ENCODE measurements around the gene SCN4B.

- PRO-cap = no peak
- RAMPAGE, long total RNA = no peak
Observed at GRCh38 chr11:118152604-118153114, at the start of gene SCN4B. Gene SCN4B (minus strand): TSS chr11:118152823.

DNA sequence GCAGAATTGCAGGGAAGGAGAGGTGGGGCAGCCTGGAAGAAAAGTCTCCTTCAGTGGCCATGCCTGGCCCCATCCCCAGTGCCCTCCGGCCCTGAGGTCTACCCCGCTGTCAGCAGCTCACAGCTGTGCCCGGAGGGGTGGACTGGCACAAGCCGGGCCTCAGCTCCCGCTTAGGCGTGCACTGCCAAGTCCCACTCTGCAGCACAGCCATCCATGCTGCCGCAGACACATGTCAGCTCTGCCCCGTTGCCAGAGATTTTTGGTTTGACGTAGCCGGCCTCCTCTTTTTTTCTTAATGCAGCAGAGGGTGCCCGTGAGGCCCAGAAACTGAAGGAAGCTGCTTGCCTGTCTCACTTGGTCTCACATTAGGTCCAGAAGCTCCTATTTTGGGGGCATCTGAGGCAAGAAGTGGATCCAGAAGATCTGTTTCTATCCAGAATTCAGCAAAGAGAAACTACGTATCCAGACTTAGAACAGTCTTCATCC lies 4.0 kb upstream of the SCN2B start:
- PRO-cap = no peak
- RAMPAGE, long total RNA = no peak

- PRO-cap = no peak
- RAMPAGE, long total RNA = no peak
Observed at GRCh38 chr11:118194065-118194398, 17.6 kb upstream of the SCN2B start.

DNA sequence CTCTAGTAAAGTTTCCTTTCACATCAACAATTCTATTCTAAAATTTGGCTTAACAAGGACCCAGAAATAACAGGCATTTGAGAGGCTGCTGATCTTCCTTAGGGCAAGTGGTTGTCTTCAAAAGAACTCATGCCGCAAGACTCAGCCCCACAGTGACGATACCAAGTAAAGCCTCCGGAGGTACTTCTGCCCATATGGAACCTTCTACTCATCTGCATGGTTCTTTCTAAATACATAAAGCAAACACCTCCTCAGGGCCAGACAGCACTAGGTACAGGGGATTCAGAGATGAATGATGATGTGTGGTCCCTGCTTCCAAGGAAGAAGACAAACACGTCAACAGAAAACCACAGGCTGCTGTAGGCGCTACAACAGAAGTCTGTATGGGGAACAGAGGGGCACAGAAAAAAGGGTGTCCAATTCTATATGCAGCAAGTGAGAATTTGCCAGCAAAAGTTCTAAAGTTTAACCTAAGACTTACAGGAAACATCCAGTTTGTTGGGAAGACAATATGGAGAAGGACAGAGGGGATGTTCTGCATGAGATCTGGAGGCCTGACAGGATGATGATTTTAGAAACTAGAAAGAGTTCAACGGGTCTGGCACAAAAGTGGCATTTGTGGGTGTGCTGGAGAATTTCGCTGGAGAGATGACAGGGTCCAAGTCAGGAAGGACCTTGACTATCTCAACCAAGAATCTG lies 23.8 kb downstream of the JAML start:
- PRO-cap = no peak
- RAMPAGE, long total RNA = no peak

GRCh38 chr11:118263075-118263561 lies 979 bp downstream of the MPZL2 start:
- PRO-cap = no peak
- RAMPAGE, long total RNA = no peak

DNA sequence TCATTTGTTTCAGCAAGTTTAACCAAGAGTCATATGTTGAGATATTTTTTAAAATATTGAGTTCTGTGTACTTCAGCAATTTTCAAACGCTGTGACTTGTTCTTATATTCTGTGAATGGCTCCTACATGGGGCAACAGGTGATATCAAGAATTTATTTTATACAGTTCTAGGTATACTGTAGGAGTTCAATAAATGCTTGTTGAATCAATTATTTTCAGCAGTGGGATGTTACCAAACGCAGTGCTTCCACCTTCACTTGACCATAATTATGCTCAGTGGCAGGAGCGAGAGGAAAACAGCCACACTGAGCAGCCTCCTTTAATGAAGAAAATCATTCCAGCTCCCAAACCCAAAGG lies 31.8 kb upstream of the TTC36 start:
- PRO-cap = no peak
- RAMPAGE, long total RNA = no peak

- PRO-cap = no peak
- RAMPAGE, long total RNA = no peak
Observed at GRCh38 chr11:118522254-118522841, 4.9 kb upstream of the TTC36 start.

DNA sequence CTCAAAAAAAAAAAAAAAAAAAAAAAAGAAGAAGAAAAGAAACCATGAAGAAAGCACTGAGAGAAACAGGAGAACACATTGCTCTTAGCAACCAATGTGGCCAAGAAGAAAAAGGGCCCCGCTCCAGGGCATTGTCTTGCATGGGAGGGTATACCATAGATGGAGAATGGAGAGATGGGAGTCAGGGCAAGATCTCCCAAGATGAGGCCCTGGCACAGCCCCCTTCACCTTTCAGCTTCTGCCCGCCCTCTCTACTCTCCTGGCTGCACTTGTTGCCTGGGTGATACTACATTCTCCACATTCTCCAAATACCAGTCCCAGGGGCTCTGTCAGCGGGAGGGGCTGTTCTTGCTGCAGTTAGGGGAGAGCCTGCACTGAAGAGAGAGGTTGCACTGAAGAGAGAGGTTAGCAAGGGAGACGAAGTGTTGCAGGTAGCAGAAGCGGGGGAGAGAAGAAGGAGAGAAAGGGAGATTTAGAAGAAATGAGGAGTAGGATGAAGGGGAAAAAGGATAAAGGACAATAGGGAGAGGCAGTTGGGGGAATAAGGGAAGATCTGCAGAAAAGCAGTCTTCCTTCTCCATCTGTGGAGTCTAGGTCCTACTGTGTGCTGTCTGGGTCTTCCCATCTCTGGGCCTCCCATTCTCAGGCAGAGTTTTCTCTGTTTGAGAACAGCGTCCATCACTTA lies 7.9 kb downstream of the PHLDB1 start:
- PRO-cap = no peak
- RAMPAGE, long total RNA = no peak

- PRO-cap = no peak
- RAMPAGE, long total RNA = no peak
Observed at GRCh38 chr11:118621975-118622792, 14.8 kb downstream of the PHLDB1 start.

DNA sequence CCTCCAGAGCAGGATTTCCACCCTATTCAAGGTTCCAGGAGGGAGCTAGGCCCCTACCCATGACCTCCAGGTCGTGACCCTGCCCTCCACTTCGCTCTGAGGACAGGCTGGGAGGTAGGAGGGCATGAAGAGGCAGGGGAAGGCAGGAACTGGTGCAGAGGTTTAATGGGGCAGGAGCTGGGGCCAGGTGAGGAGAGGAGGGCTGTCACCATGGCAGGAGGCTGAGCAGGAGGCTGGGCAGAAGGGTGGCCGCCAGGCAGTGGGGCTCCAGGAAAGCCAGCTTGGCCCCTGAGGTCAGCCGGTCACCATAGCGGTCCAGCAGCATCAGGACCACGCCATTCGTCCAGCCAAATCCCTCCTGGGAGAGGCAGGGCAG lies 21.4 kb downstream of the TREH start:
- PRO-cap = no peak
- RAMPAGE, long total RNA = no peak

- PRO-cap = no peak
- RAMPAGE, long total RNA = no peak
Observed at GRCh38 chr11:118746532-118747346, 44.2 kb downstream of the DDX6 start.

DNA sequence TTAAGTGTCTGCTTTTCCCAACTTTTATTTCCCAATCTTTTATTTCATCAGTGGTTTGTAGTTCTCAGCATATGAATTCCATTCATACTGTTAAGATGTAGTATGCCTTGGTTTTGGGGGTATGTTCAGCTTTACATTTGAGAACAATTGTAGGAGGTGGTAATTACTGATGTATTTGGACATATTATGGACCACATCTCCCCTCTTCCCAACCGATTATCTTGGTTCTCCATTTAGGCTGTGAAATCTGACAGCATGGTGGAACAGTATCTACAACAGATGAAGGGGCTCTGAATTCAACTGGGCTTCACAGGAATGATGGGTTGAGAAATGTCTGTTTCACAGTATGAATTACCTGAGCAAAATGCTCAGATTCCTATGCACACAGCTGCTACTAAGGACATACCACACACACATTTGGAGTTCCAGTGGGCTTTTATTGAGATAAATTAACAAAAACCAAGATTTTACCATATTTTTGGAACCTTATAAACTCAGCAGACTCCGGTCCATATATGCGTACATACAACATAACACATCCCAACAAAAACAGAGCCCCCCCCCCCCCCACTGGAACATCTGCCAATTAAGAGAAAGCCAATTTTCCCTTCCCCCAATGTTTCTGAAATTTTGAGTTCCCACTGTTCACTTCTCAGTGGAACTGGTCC lies 43.5 kb downstream of the DDX6 start:
- PRO-cap = no peak
- RAMPAGE, long total RNA = no peak

DNA sequence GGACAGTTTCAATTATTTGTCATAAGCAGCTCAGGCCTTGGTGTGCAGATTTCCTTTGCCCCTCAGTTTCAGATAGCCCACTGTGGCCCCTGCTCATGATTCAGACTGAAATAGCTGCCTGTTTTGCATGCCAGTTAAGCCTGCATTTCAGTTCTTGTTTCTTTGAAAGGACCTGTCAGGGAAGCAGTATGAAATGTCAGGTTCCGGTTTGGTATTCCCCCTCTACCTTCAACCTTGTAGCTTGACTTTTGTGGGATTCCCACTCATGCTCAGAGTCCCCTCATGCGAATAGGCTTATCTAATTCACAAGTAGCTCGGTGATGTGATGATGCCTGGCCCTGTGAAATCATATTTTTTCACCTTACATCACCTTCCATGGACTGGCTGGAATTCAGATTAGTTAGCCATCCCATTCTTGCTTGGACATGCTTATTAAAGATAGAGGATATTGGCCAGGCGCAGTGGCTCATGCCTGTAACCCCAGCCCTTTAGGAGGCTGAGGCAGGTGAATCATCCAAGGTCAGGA lies 30.0 kb upstream of the DDX6 start:
- PRO-cap = bidirectional peak, plus-strand start at position 181 of the sequence, minus-strand start at position 82 of the sequence
- RAMPAGE, long total RNA = no peak

DNA sequence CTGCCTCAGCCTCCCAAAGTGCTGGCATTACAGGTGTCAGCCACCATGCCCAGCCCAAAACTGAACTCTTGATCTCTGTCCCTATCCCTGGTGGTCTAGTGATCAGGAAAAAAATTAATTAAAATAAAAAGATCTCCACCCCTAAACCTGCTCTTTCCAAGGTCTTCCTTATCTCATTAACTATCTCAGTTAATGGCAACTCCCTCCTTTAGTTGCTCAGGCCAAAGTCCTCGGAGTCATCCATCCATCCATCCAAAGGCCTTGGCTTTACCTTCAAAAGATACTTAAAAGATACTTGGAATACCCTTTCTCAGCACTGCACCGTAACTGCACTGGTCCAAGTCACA lies 19.5 kb upstream of the CXCR5 start:
- PRO-cap = no peak
- RAMPAGE, long total RNA = no peak

DNA sequence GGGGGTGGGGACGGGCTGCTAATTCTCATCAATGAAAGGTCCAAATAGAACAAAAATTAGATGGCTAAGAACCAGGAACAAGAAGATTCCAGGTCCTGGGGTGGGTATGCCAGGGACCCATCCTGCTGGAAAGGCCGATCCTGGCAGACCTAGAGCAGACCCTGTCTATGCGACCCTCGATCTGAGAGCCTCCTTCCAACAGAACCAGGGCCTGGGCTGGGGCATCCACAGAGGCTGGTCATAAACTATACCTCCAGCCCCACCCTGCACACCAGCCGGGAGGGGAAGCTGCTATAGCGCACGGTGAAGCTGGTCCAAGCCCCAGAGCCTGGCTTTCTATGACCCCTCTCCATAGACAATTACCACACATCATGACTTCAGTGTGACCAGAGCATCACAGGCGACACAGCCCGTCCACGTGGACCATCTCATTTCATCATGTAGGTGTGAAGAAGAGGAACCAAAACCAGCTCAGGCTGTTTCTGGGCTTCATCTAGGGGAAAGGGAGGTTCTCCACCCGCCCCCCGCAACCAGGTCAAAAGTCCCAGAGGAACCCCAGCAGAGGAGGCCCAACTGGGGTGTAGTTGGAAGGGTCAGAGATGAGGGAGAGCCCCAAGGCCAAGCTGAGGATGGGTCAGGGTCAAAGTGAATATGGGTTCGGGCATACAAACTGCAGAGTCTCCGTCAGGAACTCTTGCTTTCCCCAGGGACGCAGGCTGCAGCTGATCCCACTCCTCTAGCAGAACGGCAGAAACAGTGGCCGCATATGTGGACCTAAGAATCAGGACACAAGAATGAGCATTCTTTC lies 3.0 kb downstream of the CXCR5 start:
- PRO-cap = no peak
- RAMPAGE, long total RNA = no peak

- PRO-cap = no peak
- RAMPAGE, long total RNA = no peak
Observed at GRCh38 chr11:118998989-118999488, 1.1 kb downstream of the CENATAC start.

- PRO-cap = no peak
- RAMPAGE, long total RNA = no peak
Observed at GRCh38 chr11:119015105-119015943, 2.8 kb downstream of the RPS25 start.

GRCh38 chr11:119024203-119025590 lies 6.1 kb downstream of the TRAPPC4 start:
- PRO-cap = no peak
- RAMPAGE, long total RNA = no peak

DNA sequence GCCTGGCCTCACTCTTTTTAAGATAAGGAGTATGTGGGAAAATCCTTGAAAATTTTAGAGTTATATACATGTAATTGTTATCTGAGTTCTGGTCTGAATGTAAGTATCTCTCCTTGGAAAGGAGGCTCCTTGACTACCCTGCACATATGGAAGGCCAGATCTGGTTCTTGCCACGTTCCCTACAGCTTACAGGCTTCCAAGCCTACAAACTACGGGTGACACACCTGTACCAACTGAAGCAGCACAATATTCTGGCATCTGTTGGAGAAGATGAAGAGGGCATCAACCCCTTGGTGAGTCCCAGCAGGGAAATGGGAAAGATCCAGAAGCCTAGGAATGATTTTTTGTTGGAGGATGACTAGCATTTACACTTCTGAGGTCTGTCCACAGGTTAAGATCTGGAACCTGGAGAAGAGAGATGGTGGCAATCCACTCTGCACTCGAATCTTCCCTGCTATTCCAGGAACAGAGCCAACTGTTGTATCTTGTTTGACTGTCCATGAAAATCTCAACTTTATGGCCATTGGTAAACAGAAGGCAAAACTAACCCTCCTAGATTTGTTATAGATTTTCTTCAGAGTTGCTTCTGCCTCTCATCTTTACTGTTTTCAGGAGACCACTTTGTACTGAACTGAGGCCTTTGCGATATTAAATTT lies 1.6 kb downstream of the VPS11 start:
- PRO-cap = no peak
- RAMPAGE, long total RNA = no peak

DNA sequence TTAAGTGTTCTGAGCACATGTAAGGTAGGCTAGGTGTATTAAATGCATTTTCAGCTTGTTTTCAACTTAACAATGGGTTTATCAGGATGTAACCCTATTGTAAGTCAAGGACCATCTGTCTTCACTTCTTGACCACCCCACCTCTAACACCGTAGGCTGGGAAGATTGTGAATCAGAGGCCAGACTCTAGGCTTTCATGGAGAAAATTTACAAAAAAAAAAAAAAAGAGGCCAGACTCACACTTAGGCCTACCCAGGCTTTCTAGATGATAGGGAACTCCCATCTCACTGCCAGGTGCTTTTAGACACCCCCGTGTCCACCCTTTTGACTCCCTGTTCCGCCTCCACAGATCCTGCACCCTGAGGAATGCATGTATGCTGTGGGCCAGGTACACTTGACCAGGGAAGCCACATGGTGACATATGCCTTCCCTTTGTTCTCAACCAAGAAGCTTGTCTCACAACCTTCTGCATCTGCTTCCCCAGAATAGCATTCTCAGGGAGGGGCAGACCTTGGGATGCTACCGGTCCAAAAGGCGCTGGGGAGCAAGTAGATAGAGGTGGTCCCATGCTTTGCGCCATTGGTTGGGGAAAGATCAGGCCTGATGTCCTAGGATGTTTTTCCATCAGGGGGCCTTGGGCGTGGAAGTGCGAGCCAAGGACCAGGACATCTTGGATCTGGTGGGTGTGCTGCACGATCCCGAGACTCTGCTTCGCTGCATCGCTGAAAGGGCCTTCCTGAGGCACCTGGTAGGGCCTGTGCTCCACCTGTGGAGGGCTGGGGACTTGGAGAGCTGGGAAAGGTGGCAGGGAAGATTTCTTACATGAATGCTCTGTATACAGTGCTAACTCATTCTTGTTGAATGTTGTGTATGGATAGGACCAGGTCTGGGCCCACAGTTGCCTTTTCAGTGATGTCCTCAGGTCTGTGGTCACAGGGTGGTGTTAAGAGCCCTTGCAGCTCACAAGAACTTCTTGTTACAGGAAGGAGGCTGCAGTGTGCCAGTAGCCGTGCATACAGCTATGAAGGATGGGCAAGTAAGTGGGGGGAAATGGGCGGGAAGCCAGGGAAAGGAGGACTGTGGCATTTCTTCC lies 3.1 kb downstream of the H2AX start:
- PRO-cap = bidirectional peak, plus-strand start at position 976 of the sequence, minus-strand start at position 762 of the sequence
- RAMPAGE, long total RNA = no peak